Gastroesophageal sphincter (tissue), 4 donors: ENCODE measurements around the gene PRXL2B.

GRCh38 chr1:1959608-1960370, 40.7 kb upstream of the TMEM52 start:
- PRO-cap = unidirectional peak, minus-strand start at chr1:1959776
- RAMPAGE, long total RNA, 4 experiments = no peak in any of the 4 experiments

- PRO-cap = no peak
- RAMPAGE, long total RNA, 4 experiments = no peak in any of the 4 experiments
These were observed 2.2 kb downstream of the PRKCZ start for GRCh38 chr1:2052499-2052749.

- PRO-cap = no peak
- RAMPAGE, long total RNA, 4 experiments = no peak in any of the 4 experiments
These were observed 54.7 kb downstream of the FAAP20 start for GRCh38 chr1:2139797-2140371.

DNA sequence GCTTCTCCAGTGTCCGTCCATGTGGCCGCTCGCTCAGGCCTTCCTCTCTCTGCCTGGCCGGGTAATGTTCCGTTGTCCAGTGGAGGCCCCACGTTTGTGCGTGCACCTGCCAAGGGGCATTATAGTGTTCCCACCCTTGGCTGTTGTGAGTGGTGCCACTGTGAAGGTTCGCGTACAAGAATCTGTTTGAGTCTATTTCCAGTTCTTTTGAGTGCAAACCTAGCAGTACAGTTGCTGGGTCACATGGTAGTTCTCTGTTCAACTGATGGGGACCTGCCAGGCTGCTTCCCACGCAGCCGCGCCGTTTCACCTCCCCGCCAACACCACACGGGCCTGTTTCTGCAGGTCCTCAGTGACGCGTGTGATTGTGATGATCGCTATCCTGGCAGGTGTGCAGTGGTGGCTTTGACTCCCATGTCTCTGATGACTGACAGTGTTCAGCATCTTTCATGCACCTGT, 41.8 kb downstream of the FAAP20 start:
- PRO-cap = no peak
- RAMPAGE, long total RNA, 4 experiments = no peak in any of the 4 experiments

GRCh38 chr1:2206125-2206533, 11.6 kb upstream of the FAAP20 start:
- PRO-cap = no peak
- RAMPAGE, long total RNA, 4 experiments = no peak in any of the 4 experiments

DNA sequence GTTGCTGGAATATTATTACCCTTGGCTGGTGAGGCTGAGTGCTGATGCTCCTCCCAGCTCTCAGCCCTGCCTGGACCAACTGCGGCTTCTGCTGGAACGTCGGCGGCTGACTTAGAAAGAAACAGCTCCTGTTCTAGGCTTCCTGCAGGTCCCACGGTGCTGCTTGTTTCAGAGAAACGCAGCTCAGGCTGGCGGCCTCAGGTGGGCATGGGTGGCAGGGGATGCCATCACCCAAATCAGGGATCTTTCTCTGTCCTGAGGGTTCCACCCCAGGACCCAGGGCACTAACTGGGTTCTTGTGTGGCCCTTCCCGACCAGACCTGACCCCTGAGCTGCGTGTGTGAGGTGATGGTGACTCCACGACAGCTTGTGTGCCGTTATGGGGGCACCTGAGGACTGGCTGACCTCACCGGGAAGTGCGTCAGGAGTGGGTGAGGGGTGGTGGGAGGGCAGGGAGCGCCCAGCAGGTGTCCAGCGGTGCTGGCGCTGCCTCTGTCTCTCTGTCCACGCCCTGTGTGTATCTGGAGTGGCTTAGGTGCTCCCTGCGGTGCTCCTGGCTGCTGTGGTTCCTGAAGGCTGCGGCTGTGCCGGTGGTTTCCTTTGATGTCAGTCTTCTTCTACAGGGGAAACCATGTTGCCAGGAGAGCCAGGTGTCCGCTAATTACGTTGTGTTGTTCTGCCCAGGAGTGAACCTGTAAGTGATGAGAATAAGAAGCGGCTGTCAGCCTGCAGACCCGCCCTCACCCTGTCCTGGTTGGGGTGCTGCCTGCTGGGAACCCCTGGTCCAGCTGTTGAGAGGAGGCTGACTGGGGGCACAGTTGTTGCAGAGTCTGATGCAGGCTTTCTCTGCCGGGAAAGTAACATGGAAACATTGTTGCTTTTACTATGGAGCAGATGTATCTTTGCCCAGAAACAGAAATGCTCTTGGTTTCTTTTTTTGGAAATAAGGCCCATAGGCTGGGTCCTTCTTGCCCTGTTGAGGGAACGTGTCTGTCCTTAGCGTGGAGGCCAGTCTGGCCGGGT, 9.0 kb downstream of the SKI start:
- PRO-cap = no peak
- RAMPAGE, long total RNA, 4 experiments = no peak in any of the 4 experiments

DNA sequence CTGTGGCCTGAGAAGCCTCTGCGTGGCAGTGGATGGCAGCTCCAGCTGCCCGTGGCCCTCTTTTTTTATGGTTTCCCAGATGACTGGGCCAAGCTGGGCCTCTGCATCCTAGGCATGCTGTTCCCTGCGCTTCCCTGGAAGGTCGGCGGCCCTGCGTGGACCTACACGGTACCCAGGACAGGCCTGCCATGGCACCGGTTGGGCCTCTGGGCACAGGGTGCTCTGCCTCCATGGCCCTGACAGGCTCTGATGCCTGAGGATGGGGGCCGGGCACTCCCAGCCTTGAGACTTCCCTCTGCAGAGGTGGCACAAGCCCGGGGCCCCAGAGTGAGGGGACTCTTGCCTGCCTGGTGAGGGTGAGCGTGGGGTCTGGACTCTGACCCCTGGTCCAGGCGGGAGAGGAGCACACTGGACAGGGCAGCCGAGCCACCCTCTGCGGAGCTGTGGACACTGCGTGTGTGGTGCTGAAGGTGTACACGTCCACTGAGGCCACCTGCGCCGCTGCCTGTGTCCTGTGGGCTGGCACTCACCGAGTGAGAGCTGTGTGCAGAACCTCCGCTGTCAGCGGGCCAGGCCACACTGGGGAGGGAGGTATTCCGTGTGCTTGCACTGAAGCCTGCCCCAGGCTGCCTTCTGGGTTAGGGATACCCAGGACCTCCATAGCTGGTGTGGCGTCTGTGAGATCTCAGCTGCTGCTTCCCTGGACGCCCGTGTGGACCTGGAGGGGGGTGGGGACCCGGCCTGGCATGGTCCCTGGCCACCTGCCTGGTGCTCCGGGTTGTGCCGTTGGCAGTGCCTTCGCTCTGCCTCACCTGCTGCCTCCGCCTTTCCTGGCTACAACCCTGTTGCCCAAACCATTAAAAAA, 10.3 kb downstream of the SKI start:
- PRO-cap = no peak
- RAMPAGE, long total RNA, 4 experiments = no peak in any of the 4 experiments

- PRO-cap = no peak
- RAMPAGE, long total RNA, 4 experiments = no peak in any of the 4 experiments
These were observed 18.2 kb downstream of the SKI start for GRCh38 chr1:2246108-2246975.

DNA sequence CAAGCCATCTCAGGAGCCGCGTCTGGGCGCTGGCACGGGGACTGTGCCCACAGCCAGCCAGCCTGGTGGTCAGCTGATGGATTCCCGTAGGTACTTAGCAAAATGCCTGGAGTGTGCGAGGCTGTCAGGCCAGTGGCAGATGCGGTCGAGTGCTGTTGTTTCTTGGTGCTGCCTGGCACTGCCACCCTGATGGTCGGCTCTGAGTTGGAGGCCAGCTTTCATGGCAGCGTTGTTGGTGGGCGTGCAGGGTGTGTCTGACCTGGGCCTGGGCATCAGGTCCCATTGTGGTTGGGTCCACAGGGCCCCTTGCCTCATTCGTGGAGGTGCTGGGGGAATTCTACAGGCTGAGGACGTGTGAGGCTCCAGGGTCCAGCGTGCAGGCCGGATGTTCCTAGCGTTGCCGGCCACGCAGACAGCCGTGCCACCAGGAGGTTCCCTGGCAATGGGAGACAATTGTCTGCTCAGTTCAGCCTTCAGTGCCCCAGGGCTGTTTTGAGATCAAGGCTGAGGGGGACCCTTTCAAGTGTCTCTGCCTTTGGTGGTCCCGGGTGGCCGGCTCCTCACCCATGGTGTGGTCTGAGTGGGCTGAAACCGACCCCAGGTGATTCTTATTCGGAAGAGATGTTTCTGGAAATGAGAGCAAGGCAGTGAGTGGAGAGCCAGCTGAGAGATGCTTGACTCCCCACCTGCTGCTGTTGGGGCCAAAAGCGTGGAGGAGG, 21.0 kb downstream of the SKI start:
- PRO-cap = no peak
- RAMPAGE, long total RNA, 4 experiments = start-site peak on the plus strand in 2 of 4 experiments, centred at positions 377 to 509 of the sequence, 10 to 18 reads per replicate

- PRO-cap = no peak
- RAMPAGE, long total RNA, 4 experiments = no peak in any of the 4 experiments
These were observed 37.3 kb downstream of the SKI start for GRCh38 chr1:2265386-2265833.

DNA sequence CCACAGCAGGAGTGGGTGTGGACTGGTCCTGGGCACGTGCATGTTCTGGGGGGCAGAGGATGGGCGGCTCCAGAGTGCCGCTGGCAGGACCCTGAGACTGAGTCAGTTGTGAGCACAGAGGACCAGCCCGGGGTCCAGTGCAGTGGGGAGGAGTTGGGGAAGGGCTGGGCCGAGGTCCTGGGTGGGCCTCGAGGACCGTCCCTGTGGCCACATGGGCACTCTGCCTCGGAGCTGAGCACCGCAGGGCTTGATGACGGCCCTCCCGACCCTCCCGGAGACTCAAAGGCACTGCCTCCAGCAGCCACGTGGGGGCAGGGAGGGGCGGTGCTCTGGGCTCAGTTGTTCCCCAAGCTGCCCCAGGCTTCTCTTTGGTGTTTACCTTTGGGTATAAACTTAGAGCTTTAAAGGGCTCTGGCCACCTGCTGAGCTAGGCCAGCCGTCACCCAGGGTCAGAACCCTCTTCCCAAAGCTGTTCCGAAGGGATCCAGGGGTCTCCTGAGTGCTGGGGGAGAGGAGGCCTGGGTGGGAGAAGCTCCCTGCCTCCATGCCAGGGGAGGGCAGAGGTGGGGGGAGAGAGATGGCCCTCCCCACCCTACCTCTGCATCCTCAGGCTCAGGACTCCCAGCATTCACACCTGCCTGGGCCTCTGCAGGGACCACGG, 79.9 kb downstream of the MORN1 start:
- PRO-cap = unidirectional peak, minus-strand start at position 225 of the sequence
- RAMPAGE, long total RNA, 4 experiments = no peak in any of the 4 experiments

DNA sequence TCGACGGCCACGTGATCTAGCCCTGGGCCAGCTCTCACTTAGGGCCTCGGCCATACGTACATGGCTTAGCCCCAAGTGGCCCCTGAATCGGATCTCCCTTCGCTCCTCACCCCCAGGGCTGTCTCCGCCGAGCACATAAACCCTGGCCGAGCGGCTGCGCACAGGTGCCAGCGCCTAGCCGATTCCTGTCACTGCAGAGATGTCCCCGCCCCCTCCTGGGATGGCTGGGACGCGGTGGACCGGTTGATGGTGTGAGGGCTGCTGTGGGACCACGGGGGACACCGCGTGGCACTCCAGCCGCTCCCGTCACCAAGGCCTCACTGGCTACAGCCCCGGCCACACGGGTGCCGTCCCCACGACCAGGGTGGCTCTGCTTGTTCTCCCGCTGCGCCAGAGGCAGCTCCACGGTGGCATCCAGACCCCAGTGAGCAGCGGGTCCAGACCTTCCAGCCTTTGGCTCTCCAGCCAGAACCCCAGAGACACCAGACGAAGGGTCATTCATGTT, 68.4 kb downstream of the MORN1 start:
- PRO-cap = no peak
- RAMPAGE, long total RNA, 4 experiments = no peak in any of the 4 experiments

DNA sequence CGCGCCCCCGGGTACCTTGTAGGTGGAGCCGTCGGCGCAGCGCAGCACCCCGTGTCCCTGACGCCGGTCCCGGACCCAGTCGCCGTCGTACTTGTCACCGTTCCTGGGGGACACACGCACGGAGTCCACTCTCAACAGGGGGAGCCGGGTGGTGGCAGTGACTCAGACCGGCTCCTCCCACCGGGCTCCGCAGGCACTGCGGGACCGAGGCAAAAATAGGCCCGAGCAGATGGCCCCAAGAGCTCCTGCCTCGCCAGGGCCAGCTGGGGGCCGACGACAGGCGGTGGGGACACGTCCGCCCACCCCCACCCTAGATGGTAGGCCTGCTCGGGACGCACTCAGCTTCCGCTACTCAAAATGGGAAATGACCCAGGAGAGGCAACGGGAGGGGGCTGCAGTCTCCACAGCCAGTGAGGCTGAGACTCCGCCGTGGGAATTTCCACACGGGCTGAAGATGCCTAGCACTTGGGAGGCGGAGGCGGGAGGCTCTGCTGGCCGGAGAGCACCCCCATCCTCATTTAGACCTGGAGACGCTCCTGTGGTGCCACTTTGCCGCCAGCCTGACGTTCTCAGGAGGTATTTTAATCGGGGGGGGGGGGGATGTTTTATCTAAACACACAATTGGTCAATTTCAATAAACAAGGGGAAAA, 6.3 kb downstream of the MORN1 start:
- PRO-cap = no peak
- RAMPAGE, long total RNA, 4 experiments = no peak in any of the 4 experiments

GRCh38 chr1:2399090-2399675, 7.5 kb downstream of the RER1 start:
- PRO-cap = no peak
- RAMPAGE, long total RNA, 4 experiments = no peak in any of the 4 experiments

DNA sequence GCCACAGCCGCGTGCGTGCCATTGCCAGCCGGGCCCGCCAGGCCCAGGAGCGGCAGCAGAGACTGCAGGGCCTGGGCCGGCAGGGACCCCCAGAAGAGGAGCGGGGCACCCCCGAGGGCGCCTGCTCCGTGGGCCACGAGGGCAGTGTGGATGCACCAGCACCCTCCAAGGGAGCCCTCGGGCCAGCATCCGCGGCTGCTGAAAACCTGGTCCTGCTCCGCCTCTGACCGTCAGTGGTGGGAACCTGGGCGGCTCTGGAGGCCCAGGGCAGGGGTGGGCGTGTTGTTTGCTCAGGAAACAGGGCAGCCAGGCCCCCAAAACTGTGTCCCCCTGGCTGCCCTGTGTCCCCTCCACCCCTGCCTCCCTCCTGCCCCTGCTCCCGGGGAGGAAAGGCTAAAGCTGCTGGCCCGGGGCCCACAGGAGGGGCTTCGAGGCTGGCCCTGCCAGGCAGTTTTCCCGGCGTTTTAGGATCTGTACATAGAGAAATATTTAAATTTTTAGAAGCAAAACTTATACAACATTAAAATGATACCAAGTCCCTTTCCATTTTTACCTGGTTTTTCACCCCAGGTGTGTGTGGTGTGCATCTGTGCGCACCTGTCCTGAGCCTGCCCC, 21.3 kb downstream of the PANK4 start:
- PRO-cap = no peak
- RAMPAGE, long total RNA, 4 experiments = no peak in any of the 4 experiments

GRCh38 chr1:2520978-2521491, 5.4 kb downstream of the PANK4 start:
- PRO-cap = no peak
- RAMPAGE, long total RNA, 4 experiments = start-site peak on the minus strand in 1 of 4 experiments, at chr1:2521180-2521184 at its widest, 7 reads per replicate

DNA sequence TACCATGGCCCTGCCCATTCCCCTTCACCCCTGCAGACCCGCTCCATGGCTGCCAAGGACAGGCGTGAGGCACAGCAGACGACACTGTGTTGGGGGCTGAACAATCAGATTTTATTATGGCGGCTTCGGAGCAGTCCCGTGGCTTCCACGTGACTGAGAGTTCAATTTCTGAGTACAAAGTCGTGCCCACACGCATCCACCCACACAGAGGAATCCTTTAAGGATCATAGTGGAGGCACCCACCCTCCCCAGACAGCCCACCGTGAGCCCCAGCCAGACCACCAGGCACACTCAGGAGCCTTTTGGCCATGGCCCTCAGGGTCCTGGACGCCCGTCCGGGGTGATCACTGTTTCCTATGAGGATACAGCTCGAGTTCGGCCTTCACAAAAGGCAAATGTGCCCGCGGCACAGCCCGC, 1.4 kb downstream of the HES5 start:
- PRO-cap = no peak
- RAMPAGE, long total RNA, 4 experiments = no peak in any of the 4 experiments

DNA sequence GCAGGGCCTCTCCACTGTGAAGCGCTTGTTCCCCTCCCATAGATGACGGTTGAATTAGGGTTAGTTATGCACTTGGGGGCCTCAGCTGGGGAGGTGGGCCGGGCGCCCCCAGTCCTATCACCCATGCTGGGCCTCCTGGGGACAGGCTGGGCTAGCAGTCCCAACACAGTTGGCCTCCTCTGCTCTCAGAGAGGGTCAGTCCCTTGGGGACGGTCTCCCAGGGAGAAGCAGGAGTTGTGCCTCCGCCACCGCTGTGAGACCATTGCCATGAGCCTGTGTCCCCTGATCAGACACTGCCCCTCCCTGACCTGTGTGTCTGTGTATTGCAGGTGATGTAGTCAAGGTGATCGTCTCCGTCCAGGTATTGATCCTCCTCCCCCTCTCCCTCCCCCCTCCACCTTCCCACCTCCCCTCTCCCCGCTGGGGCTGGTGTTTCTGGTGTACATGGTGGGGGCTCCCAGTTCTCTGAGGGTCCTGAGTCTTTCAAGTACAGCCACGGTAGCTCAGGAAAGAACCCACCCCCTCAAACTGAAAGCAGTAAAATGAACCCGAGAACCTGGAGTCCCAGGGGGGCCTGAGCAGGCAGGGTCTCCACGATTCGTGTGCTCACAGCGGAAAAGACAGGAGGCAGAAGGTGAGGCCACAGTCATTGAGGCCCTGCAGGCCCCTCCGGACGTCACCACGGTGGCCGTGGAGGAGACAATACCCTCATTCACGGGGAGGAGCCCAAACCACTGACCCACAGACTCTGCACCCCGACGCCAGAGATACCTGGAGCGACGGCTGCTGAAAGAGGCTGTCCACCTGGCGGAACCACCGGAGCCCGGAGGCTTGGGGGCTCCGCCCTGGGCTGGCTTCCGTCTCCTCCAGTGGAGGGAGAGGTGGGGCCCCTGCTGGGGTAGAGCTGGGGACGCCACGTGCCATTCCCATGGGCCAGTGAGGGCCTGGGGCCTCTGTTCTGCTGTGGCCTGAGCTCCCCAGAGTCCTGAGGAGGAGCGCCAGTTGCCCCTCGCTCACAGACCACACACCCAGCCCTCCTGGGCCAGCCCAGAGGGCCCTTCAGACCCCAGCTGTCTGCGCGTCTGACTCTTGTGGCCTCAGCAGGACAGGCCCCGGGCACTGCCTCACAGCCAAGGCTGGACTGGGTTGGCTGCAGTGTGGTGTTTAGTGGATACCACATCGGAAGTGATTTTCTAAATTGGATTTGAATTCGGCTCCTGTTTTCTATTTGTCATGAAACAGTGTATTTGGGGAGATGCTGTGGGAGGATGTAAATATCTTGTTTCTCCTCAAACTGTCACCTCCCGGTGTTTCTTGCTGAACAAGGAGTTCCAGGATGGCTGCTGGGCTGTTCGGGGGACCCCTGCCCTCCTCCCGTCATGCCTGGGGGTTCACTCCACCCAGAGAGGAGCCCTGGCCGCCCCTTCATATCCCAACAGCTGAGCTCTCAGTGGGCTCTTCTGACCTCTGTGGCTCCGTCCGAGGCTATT, 6.9 kb downstream of the TNFRSF14 start:
- PRO-cap = no peak
- RAMPAGE, long total RNA, 4 experiments = no peak in any of the 4 experiments

- PRO-cap = no peak
- RAMPAGE, long total RNA, 4 experiments = no peak in any of the 4 experiments
These were observed 10.7 kb upstream of the PRXL2B start for GRCh38 chr1:2575516-2576550.

DNA sequence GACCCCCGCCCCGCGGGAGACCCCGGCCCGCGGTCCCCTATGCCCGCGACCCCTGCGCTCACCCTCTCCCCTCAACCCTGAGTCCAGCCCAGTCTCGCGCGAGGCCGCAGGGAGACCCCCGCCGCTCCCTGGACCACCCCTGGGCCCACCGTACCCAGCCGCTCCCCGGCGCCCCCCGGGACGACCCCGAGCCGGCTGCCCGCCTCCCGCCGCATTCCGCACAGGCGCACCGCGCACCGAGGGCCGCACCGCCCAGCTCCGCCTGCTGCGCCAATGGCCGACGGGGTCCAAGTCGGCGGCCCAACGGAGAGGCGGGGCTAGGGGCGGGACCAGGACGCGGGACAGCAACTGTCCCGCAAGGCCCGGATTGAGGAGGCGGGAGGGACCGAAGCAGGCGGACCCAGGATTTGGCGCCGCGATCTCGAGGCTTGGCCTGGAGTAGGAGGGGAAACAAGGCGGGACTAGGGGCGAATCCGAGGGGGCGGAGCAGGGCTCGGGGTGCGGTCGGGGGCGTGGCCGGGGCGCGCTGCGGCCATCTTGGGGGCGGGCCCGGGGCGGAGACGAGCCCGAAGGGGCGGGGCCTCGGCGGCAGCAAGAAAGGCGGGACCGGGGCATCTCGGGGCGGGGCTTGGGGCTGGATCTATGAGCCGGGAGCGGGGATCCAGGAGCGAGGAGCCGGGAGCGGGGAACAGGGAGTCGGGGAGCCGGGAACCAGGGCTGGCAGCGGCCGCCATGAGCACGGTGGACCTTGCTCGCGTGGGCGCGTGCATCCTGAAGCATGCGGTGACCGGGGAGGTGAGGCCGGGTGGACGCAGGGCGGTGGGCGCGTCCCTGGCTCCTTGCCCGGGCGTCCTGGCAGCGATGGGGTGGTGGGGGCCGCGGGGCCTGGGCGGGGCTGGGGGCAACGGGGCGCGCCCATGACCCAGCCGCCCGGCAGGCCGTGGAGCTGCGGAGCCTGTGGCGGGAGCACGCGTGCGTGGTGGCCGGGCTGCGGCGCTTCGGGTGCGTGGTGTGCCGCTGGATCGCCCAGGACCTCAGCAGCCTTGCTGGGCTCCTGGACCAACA, at the start of gene PRXL2B:
TSS of gene PRXL2B (plus strand) at position 624 of the 1,065 bp plus-strand sequence.
- PRO-cap = bidirectional peak, plus-strand start at position 645 of the sequence, minus-strand start at position 220 of the sequence; unidirectional peak, plus-strand start at position 944 of the sequence
- RAMPAGE, long total RNA, 4 experiments = start-site peak on the plus strand in 1 of 4 experiments, centred at position 670 of the sequence, 8 reads per replicate